Measurements from ENCODE around the genes AGTR2, STEEP1, UPF3B and NKAP.

- RRBS, 2 experiments, result no CpG with 5 or more reads among the region's 4 CpGs
Observed at GRCh38 chrX:115616766-115617362, 55.9 kb downstream of the PLS3 start.

GRCh38 chrX:115625702-115625991, 64.7 kb downstream of the PLS3 start:
- RRBS, 2 experiments, result no CpG with 5 or more reads among the region's 4 CpGs

GRCh38 chrX:116170441-116171063, at the start of gene AGTR2:
Gene AGTR2, plus strand, starts transcription at chrX:116170744.
- RRBS, 2 experiments, result no CpG with 5 or more reads among the region's 3 CpGs

- RRBS, 2 experiments, result no CpG with 5 or more reads among the region's 2 CpGs
Observed at GRCh38 chrX:118355432-118355987, 9.6 kb downstream of the WDR44 start.

DNA sequence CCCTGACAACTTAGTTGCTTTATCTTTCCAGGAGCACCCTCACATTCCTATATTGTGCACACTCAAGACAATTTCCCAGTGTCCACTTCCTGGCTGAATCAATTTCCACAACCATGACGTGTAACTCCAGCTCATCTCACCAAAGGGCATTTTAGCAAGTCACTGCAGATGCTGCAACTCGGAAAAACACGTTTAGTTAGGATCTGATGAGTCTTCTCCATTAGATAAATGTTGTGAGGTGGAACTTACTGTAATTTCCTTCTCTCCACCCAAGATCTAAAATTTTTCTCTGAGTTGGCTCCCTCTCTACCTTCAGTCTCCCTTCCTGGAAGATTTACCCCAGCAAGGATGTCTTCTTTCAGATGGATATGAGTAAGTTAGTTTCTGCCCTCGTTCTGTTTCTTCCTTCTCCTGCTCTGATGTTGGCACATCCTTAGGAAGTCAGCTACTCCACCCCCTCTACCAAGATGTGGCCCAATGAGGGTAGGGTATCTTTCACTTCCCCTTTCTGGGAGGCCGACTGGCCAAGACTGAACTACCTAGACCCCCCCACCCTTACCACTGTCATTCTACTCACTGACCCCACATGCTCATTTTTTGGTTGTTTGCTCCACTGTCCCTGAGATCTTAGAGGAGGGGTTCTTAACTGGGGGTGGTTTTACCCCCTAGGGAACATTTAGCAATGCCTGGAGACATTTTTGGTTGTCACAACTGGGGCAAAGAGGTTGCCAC, 28.7 kb upstream of the IL13RA1 start:
- RRBS, 2 experiments, result no CpG with 5 or more reads among the region's 5 CpGs

GRCh38 chrX:118839274-118839804, 15.7 kb downstream of the ZCCHC12 start:
- RRBS, 2 experiments, result 57 to 87% methylated on average over 21 of the region's 48 CpGs

DNA sequence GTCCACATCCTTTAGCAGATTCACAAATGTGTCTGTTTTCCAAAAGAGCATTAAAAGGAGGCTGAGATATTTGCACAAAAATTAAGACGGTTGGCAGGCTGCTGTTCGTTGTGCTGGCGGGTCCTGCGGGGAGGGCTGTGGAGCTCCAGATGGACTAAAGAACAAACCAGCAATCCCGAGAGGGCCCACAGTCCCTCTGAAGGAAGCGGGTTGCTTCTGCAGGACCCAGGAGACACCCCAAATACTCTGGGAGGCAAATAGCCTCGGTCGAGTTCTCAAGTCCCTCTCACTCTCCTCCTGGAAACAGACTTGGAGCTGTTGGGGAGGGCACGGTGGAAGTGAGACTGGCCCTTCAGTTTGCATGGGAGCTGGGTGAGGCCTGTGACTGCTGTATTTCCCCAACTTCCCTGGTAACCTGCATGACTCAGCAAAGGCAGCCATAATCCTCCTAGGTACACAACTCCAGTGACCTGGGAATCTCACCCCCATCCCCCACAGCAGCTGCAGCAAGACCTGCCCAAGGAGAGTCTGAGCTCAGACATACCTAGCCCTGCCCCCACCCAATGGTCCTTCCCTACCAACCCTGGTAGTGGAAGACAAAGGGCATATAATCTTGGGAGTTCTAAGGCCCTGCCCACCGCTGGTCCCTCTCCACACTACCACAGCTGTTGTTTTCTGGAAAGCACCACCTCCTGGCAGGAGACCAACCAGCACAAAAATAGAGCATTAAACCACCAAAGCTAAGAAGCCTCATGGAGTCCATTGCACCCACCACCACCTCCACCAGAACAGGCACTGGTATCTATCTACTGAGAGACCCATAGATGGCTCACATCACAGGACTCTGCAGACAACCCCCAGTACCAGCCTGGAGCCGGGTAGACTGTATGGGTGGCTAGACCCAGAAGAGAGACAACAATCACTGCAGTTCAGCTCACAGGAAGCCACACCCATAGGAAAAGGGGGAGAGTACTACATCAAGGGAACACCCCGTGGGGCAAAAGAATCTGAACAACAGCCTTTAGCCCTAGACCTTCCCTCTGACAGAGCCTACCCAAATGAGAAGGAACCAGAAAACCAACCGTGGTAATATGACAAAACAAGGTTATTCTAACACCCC, 17.9 kb downstream of the LONRF3 start:
- RRBS, 2 experiments, result no CpG with 5 or more reads among the region's 13 CpGs

GRCh38 chrX:119207499-119208090, 28.5 kb upstream of the PGRMC1 start:
- RRBS, 2 experiments, result no CpG with 5 or more reads among the region's 12 CpGs

DNA sequence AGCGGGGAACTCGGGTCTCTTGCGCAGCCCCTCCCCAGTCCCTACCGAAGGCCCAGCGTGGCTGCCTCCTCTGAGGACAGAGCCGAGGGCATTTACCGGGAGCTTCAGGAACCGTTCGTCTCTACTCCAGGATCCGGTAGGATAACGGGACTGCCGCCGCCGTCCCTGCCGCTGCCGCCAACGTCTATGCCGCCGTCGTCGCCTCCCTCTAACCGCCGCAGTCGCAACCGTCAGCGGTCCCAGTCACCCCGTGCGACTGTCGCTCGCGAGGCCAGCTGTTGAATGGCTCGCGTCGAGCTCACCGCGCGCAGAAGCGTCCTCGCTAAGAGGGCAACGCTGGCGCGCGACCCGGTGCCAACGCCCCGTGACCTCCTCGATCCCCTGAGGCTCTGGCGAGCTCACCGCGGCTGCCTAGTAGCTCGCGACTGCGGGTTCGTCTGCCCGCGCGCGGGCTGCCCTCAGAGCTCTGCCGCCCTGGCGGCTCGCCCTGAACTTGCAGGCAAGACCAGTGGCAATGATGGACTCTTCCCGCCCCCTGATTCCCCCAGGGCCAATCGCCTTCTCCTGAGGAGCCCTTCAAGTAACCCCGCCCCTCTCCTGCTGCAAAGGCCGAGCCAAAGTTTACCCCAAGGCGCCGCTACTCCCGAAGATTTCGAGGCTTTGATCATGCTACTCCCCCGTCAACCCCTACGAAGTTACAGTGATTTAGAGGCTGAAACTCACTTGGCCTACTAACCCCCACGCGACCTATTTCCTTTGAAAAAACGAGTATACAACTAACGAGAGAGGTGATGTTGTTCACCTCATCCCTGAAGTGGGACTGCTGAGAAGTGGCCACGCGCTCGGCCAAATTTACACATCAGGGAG, 37.3 kb downstream of the PGRMC1 start:
- RRBS, 2 experiments, result no CpG with 5 or more reads among the region's 78 CpGs

GRCh38 chrX:119400980-119401622, 2.0 kb downstream of the SLC25A43 start:
- RRBS, 2 experiments, result no CpG with 5 or more reads among the region's 3 CpGs

GRCh38 chrX:119455254-119455654, 13.0 kb upstream of the SLC25A5 start:
- RRBS, 2 experiments, result no CpG with 5 or more reads among the region's 1 CpG

- RRBS, 2 experiments, result no CpG with 5 or more reads among the region's 6 CpGs
Observed at GRCh38 chrX:119470550-119471408, 2.5 kb downstream of the SLC25A5 start.

GRCh38 chrX:119503561-119504154, 35.4 kb downstream of the SLC25A5 start:
- RRBS, 2 experiments, result no CpG with 5 or more reads among the region's 5 CpGs

DNA sequence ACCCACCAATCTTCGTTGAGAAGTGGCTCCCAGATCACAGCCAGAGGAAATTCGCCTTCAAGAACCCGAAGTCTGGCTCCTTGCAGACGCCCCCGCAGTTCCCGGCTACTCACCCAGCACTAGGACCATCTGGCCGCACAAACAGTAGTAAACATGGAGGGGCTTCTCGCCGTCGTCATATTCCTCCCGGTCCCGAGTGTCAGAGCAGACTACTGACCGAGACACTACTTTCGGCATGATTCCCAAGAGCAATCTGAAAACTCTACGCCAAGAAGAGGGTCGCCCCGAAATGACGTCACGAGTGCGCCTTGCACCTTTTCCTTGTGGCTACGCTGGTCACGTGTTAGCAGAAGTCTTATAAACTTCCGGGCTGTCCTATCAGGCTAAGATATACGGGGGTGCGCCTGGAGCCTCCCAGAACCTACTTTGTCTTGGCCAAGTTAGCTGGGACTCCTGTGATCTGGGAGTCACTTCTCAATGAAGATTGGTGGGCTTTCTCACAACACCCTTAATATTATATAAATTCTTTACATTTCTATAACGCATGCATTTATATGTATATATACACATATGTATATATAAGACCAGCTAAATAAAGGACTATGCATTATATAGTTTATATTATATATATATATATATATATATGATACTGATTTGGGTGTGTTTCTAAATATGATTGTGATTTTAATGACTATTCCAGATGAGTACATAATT, at the start of gene STEEP1:
STEEP1 (minus strand) TSS at position 291 of the 714 bp plus-strand sequence.
- RRBS, 2 experiments, result 0% methylated on average over 2 of the region's 26 CpGs

DNA sequence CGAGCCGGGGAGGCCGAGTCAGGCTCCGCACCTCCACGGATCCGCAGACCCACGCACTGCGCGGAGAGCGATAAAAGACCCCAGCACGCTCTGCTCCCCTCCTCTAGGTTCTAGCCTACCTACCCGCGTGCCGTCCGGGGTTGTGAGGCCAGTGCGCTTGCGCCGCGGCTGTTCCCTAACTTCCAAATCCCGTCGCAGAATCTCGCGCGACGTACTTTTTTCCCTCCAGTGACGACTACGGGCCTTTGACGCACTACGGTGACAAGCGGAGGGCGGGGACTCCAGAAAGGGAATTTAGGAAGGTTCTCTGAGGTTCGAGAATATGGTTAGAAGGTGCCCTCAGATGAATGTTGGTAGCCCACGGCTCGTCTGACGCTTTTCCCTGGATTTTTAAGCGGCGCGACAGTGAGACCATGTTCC, 31.9 kb downstream of the UBE2A start:
- RRBS, 2 experiments, result no CpG with 5 or more reads among the region's 38 CpGs

- RRBS, 2 experiments, result no CpG with 5 or more reads among the region's 6 CpGs
Observed at GRCh38 chrX:119618376-119618987, 44.1 kb downstream of the UBE2A start.

DNA sequence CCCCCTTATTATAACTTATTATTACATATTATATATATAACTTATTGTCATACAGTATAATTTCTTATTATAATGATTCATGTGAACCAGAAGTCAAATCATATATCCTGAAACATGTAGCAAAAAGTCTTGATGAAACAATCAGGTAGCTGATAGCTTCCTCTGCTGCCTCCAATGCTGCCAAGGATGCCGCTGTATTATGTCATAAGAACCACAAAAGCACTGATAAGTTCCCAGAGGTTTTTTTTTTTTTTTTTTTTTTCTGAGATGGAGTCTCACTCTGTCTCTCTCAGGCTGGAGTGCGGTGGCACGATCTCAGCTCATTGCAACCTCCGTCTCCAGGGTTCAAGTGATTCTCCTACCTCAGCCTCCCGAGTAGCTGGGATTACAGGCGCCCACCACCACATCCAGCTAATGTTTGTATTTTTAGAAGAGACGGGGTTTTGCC, 8.7 kb downstream of the SEPTIN6 start:
- RRBS, 2 experiments, result no CpG with 5 or more reads among the region's 7 CpGs

GRCh38 chrX:119693748-119694551, 982 bp upstream of the SEPTIN6 start:
- RRBS, 2 experiments, result 71 to 80% methylated on average over 5 of the region's 36 CpGs

DNA sequence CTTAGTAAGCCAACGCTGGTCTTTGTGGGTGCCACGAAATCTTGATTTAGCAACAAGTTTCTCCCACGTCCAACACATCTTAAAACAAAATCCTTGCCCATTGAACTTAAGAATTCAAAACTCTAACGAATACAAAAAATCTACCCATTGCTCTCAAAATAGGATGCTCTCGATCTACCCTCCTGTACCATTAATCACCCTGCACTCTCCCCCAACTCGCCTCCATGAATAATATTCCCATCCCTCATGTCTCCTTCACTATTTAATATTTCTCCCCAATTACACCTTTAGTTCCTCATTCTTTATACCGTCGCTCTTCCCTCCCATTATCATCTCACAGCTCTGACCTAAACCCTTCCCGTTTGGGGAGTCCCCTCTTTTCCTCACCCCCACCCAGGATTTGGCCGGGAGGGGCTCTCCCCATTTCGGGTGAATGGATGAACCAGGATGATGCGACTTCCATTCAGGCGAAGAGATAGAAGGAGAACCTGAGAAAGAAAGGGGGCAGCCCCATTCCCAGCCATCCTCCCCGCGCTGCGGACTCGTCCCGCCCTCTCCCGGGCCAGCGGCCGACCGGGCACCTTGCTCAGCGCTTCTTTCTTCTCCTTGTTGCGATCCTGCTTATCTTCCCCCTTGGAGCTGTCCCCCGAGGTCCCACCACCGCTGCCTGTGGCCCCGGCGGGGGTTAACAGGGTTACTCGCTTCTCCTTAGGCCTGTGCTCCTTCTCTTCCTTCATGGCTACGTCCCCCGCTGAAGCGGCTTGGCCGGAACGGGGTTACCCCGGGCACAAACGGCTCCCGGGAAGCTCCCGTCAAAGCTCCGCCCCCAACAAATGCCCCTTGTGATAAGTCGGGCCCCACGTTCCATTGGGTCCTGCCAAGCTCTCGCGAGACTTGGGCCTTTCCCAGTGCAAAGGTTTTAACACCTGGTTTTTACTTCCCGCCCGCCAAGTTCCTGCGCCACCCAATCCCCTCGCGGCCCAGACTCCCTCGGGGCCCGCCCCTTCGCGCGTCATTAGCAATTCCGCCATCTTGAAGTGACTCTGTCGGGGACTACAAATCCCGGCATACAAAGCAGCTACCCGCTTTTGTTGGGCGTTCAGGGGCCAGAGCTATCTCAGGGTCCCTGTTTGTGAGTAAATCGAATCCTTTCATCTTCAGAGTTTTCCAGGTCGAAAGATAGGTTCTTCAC, at the start of gene UPF3B:
UPF3B (minus strand) TSS at position 772 of the 1,192 bp plus-strand sequence.
- RRBS, 2 experiments, result 0 to 1% methylated on average over 7 to 11 of the region's 60 CpGs

DNA sequence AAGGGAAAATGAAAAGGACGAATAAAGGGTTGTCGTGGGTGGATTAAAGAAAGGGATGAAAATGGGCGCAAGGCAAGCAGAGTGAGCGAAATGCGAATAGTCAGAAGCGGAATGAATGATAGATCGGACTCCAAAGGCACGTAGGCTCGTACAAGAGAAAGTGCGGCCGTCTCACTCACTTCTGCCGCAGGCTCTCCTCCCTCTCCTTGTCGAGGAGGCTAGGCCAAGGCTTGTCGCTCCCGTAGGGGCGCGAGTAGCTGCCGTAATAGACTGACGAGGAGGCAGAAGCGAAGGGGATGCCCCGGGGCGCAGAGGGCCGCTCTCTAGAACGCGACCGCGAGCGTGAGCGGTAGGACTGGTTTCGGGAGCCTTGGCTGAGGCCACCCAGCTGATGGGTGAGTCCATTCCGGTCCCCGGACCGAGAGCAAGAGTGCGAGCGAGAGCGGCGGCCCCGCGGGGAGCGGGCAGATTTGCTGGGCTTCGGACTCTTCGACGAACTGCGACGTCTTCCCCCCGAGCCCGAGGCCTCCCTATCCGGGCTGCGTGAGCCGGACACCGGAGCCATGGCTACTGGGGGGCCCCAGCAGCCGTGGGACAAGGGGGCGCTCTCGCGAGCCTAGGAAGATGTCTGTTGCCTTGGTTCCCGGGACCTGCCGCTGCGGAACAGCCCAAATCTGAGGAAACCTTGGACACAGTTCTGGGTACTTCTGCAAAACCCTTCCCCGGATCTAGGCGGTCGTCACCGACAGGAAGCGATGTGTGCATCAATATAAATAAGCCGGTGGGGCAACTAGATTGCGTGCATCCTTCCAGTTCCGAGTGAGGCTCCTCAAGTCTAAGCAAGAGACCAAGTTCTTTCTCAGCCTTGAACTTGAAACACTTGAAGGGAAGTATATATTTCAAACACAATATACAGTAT, at the start of gene NKAP:
NKAP (minus strand) TSS at position 711 of the 919 bp plus-strand sequence.
- RRBS, 2 experiments, result under 1 to 2% methylated on average over 14 of the region's 66 CpGs